Pericardium fibroblast (primary cell): Measurements from ENCODE around the gene BCL11B.

DNA sequence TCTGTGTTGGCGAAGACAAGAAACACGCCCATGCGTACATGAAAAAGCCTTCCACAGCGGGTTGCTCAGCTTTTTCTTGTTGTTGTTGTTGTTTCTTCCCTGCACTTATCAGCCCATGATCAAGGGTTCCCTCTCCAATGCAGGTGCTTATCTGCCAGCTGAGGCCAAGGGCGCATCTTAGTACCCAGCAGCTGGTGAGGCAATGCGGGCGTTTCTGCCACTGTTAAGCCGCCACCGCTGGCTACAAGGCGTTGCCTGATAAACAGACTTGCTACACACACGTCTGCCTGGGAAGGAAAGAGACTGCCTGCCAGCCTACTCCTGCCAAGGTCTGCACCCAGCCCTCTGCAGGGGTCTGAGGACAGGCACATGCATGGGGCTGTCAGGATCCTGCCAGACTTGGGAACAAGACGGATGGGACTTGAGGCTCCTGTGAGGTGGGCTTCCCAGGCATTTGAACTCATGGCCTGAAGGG is 345.8 kb downstream of the BCL11B start:
- RAMPAGE, long total RNA = no peak

GRCh38 chr14:98957001-98958011 is 314.7 kb downstream of the BCL11B start:
- RAMPAGE, long total RNA = no peak

- RAMPAGE, long total RNA = no peak
These were observed 255.0 kb downstream of the BCL11B start for GRCh38 chr14:99017003-99017478.

DNA sequence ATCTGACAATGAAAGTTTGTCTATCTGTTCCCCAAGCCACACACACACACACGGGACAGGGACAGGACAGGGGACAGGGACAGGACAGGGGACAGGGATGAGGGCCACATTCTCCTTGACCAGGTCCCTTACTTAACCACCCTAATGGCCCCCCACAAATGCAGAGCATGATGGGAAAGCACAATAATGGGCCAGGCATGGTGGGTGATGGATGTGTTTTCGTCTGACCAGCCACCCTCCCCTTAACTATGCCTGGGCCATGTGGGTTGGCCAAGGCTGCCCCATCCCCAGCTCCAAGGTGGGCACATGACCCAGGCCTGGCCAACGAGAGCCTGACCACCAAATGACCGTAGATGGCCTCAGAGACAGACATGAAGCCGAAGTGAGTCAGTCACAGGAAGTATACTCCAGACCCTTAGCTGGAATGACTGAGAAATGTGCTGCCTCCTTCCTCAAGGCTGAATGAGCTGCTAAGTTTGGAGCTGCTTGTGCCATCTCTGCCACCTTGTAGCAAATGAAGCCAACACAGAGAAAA is 233.7 kb downstream of the BCL11B start:
- RAMPAGE, long total RNA = no peak

- RAMPAGE, long total RNA = no peak
These were observed 82.7 kb downstream of the BCL11B start for GRCh38 chr14:99189144-99189916.

GRCh38 chr14:99231869-99232579 is 40.0 kb downstream of the BCL11B start:
- RAMPAGE, long total RNA = no peak

GRCh38 chr14:99271432-99272522 is at the start of gene BCL11B:
Gene BCL11B, minus strand, starts transcription at chr14:99272197.
- RAMPAGE, long total RNA = no peak

DNA sequence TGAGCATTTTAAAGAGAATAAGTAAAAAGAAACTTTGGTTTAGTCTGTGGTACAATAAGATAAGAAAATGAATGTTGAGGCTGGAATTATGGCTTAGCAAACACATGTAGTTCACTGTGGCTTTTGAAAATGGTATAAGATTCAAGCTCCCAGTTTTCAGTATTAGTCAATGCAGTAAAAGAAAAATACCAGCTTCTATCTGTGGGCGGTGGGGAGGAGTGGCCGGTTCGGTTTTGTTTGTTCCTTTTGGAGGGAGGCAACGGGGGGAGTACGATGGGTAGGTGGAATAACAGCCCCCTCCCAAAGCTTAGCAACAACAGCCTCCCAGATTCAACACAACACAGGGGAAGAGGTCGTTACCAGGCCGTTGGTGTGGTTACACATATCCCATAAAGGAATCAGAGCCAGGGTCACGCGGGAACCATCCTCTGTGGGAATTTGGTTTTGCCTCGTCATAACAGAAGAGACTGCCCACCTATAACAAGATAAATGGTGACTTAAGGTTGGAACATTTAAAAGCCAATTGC is 68.0 kb downstream of the SETD3 start:
- RAMPAGE, long total RNA = no peak

DNA sequence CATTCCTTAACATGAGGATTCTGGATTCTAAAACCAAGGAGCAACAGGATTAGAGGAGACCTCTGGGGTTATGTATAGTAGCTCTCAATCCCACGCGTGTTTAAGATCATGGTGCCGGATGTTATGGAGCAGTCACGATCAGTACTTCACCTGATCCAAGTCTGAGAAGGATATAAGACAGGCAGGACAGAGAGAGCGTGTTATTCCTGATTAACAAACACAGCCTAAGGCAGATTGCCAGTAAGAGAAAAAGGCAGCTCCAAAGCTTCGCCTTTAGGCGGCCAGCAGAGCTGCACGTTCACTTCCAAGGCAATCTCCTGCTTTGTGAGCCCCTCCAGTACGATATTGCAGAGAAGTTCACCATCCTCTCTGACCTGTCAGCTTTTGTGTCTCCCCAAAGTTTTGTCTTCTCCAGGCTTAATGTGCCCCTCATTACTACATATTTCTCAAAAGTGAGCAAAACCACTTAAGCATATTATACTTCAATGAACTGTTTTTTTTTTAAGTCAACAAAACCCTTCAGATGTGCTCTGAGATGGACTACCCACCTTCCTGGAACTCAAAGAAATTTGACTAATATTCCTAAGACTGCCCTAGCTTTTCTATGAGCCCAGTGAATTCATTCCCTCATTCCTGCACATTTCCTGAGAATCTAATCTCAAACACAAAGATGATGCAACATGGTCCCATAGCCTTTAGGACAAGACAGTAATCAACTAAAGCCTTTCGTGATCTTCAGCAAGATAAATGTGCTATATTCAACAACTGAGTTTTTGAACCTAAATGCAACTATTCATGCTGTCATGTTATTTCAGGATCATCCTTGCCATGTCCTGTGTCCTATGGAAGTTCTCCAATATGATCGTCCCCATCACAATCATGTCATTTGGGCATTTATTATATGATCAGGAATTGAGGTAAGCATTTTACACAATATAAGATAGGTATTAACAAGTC is 5.2 kb downstream of the SETD3 start:
- RAMPAGE, long total RNA = no peak

- RAMPAGE, long total RNA = no peak
These were observed 1.5 kb downstream of the SETD3 start for GRCh38 chr14:99479101-99479608.

DNA sequence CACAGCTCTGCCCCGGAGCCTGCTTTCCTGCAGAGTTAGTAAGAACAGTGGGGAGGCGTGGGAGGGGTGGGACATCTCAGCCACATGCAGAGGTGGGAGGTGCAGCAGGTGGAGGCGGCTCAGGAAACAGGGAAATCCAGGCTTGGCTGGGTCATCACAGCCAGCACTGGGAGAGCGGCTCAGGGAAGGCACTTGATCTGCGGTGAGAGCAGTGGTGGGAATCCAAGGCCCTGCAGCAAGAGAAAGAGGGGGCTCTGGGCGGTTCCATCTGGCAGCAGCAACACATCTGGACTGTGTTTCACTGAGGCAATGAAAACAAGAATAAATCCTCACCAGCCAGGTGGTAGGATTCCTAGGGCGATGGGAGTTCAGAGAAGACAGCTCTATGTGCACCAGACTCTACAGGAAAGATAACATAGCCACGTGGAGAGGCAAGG is 57.7 kb downstream of the CCDC85C start:
- RAMPAGE, long total RNA = no peak

DNA sequence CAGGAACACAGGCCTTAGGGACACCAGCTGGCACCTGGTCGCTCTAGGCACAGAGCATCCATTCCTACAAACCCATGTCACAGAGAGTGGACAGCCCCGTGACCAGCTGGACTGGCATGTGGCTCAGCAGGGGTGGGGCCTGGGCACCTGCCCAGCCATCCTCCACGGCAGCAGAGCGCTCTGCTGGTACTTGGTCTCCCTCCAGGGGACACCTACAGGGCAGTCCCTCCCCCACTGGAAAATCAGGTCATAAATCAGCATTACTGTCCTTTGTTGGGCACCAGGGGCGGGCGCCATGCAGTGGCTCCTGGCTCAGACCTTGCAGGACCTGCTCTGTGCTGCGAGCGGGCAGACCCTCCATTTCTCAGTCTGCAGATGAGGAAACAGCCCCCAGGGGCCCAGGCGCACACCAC is 42.7 kb downstream of the CCDC85C start:
- RAMPAGE, long total RNA = no peak

DNA sequence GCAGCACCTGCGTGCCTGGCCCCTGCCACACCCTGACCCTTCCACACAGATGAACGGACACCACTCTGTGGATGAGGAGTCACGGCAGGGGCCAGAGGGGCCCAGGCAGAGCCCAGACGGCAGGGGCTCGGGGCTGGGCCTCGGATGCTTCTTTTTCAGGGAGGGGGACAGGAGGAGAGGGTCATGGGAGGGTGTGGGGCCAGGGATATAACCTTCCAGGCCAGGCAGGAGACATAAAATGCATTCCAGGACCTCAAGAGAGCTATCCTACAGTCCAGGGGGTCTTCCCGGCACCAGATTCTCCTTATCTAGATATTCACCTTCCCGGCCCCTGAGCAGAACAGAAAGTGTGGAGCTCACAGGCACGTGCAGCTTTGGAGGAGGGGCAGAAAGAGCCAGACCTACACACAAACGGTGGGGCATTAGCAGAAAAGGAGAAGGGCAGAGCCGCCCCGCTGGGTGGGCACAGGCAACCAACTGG is 33.6 kb downstream of the CCDC85C start:
- RAMPAGE, long total RNA = no peak

GRCh38 chr14:99593931-99594513 is 10.0 kb downstream of the CCDC85C start:
- RAMPAGE, long total RNA = no peak

GRCh38 chr14:99615273-99615742 is 11.3 kb upstream of the CCDC85C start:
- RAMPAGE, long total RNA = no peak

GRCh38 chr14:99752092-99752500 is 41.1 kb upstream of the EML1 start:
- RAMPAGE, long total RNA = no peak

DNA sequence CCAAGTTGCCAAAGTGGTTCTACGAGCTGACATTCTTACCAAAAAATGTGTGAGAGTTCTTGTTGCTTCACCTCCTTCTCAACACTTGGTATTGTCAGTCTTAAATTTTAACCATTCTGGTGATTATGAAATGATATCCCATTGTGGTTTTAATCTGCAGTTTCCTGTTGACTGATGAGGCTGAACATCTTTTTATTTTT is 92.1 kb upstream of the EVL start:
- RAMPAGE, long total RNA = no peak

- RAMPAGE, long total RNA = no peak
These were observed 1.6 kb upstream of the EVL start for GRCh38 chr14:100063494-100064060.

GRCh38 chr14:100093224-100093626 is 28.0 kb downstream of the EVL start:
- RAMPAGE, long total RNA = no peak

- RAMPAGE, long total RNA = no peak
These were observed 32.2 kb downstream of the EVL start for GRCh38 chr14:100097369-100097866.